Osteocyte (in vitro differentiated cells): ENCODE data around the gene DIP2C.

GRCh38 chr10:133378-133916 lies 1.8 kb upstream of the ZMYND11 start:
- PRO-cap: no peak

DNA sequence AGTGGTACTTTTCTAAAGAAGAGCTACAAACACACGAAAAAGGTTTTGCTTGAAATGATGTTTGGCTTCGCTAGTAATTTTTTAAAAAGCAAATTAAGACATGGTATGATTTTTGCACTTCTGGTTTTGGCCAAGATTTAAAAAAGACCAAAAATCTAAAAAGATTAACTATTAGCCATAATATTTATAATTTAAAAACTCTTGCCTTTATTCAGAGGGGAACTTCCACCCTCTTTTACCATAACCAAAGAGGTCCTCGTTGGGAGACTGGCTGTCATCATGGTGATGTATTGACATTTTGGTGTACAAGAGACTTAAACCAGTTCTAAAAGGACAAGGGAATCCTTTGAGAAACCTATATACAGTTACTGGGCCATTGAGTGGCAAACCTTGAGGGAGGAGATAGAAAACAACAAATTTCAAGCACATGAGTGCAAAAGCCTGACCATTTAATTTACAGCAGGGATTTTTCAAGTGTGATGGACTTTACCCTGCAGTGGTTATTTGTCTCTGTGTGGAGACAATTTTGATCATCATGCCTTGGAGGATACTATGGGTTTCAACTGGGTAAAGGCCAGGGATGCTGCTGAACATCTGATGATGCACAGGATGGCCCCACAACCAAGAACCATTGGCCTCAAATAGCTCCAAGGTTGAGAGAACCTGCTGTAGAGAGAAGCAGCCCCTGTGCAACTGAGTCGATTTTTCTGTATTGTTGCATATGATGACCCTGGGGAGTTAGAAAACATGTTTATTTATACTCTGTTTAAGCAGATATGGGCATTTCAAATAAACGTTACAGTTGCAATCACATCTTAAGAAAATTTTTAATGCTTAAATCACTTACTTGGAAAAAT lies 20.5 kb downstream of the ZMYND11 start:
- PRO-cap: no peak

DNA sequence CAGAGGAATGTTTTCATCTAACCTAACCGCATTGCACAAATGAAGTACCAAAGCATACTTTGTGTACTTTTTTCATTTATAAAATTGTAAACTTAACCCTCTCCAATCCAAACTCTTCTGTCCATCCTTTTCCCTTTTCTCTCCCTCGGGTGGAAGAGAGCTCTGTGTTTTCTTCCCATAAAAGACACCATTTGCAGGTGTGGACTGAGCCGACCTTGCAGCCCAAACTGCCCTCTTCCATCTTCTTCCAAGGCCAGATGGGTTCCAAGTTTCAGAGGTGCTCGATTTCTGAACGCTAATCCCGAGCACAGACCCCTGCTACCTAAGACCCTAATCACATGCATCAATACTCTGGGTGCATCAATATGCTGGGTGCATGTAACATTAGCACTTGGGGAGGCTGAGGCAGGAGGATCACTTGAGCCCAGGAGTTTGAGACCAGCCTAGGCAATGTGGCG lies 158.7 kb downstream of the ZMYND11 start:
- PRO-cap: no peak

DNA sequence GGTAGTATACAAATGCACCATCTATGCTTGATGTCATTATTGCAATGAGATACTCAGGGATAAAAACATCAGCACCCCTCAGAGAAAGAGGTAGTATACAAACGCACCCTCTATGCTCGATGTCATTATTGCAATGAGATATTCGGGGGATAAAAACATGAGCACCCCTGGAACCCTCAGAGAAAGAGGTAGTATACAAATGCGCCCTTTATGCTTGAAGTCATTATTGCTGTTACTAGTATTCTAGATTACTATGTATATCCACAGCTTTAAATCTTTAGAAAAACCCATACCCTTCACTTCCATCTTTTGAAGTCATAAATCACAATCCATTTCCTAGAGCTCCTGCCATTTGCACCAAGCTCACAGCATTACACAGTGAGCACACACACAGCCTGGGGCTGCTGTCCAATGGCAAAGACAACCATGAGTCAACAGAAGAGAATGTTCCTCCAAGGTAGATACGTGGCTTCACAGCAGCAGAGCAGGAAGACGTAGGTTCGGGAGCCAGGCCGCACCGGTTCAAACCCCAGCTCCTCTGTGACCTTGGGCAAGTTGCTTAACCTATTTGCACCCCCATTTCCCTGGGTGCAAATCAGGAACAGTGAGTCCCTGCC lies 234.7 kb downstream of the DIP2C start:
- PRO-cap: no peak

- PRO-cap: no peak
These were observed 127.7 kb downstream of the DIP2C start for GRCh38 chr10:561689-562239.

- PRO-cap: no peak
These were observed 104.4 kb downstream of the DIP2C start for GRCh38 chr10:584878-585697.

- PRO-cap: no peak
These were observed 61.1 kb downstream of the DIP2C start for GRCh38 chr10:628255-628864.

DNA sequence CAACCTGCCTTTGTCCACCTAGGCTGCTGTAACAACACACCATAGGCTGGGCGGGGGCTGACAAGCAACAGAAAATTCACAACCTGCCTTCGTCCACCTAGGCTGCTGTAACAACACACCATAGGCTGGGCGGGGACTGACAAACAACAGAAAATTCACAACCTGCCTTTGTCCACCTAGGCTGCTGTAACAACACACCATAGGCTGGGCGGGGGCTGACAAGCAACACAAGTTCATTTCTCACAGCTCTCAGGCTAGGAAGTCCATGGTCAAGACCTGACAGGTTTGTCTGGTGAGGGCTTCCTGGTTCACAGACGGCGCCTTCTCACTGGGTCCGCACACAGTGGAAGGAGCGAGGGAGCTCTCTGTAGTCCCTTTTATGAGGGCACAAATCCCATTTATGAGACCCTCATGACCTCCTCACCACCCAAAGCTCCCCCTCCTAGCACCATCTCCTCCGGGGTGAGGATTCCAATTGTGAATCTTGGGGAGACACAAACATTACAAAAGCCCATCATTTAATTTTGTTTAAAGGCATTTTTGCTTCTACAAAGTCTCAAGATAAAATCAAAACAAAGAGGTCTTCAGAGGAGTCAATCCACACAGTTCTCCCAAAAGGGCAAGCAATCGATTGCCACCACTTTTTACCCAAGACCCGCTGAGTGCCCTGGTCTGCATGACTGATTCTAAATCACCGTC lies 52.1 kb downstream of the DIP2C start:
- PRO-cap: no peak

- PRO-cap: no peak
These were observed 39.6 kb downstream of the DIP2C start for GRCh38 chr10:649648-650485.

GRCh38 chr10:662626-663274 lies 26.7 kb downstream of the DIP2C start:
- PRO-cap: no peak

DNA sequence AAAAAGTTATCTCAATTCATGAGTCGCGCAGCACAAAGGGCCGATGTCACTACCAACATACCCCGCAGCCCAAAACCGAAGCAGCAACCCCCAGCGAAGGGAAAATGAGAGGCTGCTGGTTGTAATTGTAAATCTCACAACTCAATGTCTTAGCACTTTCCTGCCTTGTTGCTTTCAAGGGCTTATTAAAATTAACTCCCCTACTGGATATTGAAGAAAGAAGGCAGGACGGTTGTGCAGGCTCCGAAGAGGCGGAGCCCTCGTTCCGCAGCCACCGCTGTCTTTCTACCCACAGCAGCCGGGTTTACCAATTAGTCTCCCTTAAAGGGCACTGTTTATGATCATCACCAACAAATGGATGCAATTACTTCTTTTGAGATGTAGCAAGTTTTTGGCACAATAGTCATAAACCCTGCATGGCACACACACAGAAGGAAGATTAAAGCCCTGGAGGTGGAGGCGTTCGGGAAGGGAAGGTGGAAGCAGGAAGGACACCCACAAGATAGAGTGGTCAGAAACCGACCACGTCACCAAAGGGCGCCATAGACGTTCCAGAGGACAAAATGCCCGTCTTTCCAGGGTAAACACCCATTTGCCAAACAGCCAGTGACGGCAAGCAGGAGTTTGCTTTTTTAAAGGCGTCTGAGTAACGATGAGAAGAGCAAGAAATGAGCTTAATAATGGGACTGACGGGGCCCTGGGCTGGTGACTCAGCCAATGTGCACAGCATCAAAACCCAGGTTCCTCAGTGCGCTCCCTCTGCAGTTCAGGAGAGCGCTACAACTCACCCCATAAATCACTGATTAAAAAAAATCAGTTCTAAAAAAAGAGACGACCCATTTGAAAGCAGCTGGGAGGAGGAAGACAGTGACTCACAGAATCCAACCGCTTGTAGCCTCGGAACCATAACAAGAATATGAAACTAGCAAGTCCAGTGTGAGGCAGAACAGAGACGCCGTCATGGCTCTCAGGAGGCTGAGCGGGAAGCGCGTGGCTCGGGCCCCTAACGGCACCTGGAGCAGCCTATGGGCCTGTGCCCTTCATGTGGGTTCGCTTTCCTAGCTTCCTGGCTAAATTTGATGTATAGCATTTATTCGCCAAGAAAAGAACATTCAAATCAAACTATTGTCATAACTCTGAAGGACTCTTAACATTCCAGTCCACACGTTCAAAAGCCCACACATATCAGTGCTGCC lies 6.0 kb downstream of the DIP2C start:
- PRO-cap: no peak

- PRO-cap: bidirectional peak, plus-strand start at chr10:690094, minus-strand start at chr10:689887
These were observed at the start of gene DIP2C for GRCh38 chr10:689324-690409. DIP2C (minus strand) TSS chr10:689668.

DNA sequence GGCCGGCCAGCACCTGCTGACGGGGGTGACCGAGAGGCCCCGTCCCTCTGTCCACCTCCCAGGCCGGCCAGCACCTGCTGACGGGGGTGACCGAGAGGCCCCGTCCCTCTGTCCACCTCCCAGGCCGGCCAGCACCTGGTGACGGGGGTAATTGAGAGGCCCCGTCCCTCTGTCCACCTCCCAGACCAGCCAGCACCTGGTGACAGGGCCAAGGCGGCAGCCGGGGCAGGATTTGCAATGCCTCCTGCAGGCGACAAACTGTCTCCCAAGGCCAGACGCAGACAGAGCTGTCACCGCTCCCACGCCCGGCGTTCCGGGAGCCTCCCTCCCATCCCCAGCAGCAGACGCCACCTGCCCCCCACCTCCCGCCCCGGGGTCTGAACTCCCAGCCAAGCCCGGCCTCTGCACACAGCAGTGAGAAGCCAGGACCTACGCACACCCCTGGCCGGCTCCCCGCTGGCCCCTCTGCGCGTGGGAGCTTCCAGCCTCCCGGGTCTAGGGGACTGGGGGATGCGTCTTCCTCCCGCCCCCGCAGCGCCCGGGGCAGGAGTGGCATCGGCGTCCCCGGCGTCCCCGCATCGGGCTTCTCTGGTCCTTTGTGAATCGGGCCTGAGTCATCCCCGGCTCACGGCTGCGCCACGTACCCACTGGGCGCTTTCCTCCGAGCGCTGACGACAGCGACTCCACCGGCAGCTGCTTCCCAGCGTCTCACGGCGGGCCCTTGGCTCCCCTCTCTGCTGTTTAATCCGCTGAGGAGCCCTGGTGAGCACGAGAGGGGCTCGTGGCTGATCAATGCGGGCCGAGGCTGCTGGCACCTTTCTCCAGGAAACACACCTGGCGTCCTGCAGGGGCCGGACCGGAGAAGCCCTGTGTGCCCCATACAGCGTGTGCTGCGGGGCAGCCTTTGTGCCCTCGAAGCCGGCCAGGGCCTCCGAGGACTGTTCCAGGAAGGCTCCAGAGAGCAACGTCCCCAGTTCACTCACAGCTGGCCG lies 95.1 kb upstream of the DIP2C start:
- PRO-cap: unidirectional peak, plus-strand start at position 407 of the sequence; bidirectional peak, plus-strand start at position 711 of the sequence, minus-strand start at position 590 of the sequence

GRCh38 chr10:789330-789936 lies 100.0 kb upstream of the DIP2C start:
- PRO-cap: no peak

GRCh38 chr10:830248-831245 lies 101.0 kb downstream of the LARP4B start:
- PRO-cap: no peak

DNA sequence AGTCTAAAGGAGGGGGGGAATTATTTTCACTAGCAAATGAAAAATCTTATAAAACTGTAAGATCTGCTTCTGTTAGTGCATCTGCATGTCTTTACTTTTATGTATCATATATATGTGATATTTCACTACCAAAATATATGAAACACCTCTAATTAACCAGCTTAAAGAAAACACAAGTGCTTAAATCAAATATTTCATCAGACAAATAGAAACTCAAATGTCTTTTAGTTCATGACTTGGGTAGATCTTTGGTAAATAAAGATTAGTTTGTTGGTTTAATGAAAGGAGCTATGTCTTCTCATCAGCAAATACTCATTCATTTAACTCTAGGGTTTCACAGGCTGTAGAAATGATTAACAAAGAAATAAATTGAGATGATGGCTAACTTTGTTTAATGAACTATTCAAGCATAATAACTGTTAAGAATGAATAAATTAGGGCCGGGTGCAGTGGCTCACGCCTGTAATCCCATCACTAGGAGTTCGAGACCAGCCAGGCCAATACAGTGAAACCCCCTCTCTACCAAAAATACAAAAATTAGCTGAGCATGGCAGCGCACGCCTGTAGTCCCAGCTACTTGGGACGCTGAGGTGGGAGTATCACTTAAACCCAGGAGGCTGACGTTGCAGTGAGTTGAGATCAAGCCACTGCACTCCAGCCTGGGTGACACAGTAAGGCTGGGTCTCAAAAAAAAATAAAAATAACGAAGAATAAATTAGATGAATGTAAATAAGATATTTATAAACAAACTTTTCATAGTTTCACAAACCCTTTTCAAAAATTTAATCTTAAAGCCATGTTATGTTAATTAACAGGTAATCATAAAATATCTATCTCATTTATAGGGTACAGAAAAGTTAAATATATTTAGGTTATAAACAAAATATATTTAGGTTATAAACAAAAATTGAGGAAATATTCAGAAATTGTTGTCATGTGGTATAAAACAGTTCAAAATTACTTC lies 18.0 kb downstream of the LARP4B start:
- PRO-cap: no peak

DNA sequence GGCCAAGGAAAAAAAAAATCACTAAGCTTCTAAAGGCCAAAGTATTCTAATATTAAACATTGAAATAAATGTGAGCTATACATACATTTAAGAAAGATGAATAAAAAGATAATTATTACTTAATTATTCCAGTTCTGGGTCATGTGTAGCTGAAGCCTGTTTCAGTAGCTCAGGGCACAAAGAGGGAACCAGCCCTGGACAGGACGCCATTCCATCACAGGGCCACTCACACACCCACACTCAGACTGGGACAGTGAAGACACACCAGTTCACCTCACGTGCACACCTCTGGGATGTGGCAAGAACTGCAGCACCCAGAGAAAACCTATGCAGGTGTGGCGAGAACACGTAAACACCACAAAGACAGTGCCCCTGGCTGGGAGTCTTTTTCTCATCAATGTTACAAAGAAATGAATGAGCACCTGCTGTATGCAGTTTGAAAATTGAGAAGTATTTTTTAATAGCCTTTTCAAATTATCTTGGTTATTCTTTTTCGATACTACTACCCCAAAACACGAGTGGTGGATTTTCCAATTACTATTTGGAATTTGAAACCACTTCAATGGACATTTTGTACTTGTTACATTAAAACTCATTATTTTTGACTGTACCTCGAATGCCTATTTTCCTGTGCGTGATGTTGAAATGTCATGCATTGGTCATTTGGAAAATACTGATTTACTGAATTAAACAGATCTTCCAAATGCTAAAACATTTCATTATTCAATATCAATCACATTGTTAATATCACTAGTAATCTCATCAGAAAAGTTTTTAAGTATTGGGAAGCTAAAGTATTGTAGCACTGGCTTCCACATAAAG lies 1.8 kb upstream of the IDI1 start:
- PRO-cap: no peak

DNA sequence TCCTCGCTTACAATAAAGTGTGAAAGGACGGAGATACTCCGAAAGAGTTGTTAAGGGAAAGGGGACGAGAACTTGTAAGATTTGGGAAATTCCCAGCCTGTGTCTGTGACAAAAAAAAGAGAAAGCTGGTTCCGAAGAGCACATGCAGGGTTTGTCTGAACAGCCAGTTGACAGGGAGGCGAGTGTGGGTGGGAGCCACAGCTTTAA lies 40.8 kb downstream of the WDR37 start:
- PRO-cap: no peak

GRCh38 chr10:1110166-1110567 lies 54.0 kb downstream of the WDR37 start:
- PRO-cap: no peak

- PRO-cap: no peak
These were observed 185.1 kb downstream of the ADARB2 start for GRCh38 chr10:1552275-1552629.